Subcutaneous preadipocyte (primary cell): ENCODE measurements around the genes PLCD1, ACVR2B, EXOG and SCN5A.

GRCh38 chr3:38003732-38004777 is 13.5 kb downstream of the VILL start:
- CAGE, long polyA plus RNA = no peak

DNA sequence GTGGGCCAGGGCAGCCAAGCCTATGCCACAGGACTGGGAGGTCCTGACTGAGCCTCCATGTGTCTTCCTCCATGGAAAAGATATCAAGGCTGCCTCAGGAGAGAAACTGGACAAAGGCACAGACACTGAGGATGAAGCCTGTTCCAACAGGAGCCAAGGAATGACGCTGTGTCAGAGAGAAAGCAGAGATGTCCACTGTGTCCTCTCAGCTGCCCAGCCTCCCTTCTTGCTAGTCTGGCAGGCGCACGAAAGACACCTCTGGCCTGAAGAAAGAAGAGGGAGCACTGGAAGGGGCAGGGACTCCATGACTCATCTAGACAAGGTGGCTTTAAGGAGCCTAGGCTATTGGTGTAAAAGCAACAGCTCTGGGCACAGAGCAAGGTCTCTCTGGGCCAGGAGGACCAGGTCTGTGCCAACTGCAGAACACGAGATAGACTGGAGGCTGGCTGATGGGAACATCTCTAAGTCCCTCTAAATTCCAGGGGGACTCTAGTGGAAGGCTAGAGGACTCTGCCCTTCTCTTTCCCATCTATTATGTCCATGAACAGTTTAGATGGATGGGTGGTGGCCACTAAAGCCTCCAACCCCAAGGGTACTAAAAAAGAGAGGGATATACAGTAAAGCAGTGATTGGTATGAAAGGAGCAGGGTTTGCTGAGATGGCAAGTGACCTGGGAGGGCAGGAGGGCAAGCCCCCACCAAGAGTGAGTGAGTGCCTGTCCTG is 1.3 kb downstream of the PLCD1 start:
- CAGE, long polyA plus RNA = no peak

GRCh38 chr3:38029455-38030319 is at the start of gene PLCD1:
Gene PLCD1, minus strand, starts transcription at chr3:38029642.
- CAGE, long polyA plus RNA = no peak

DNA sequence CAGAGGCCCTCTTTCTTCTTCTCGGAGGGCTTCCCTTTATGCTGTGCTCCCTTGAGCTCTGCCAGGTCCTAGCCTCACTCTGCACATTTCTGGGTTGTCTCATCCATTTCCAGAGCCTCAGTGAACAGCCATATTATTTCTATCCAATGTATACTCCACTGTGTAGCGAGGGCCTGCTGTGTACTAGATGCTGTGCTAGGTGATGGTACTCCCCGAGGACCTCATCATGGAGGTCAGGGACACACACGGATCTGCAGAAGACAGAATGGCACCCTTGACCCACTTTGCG is 18.3 kb downstream of the ACAA1 start:
- CAGE, long polyA plus RNA = no peak

- CAGE, long polyA plus RNA = no peak
Observed at GRCh38 chr3:38189541-38190112, 24.3 kb downstream of the OXSR1 start.

- CAGE, long polyA plus RNA = no peak
Observed at GRCh38 chr3:38347398-38347878, 853 bp downstream of the XYLB start.

DNA sequence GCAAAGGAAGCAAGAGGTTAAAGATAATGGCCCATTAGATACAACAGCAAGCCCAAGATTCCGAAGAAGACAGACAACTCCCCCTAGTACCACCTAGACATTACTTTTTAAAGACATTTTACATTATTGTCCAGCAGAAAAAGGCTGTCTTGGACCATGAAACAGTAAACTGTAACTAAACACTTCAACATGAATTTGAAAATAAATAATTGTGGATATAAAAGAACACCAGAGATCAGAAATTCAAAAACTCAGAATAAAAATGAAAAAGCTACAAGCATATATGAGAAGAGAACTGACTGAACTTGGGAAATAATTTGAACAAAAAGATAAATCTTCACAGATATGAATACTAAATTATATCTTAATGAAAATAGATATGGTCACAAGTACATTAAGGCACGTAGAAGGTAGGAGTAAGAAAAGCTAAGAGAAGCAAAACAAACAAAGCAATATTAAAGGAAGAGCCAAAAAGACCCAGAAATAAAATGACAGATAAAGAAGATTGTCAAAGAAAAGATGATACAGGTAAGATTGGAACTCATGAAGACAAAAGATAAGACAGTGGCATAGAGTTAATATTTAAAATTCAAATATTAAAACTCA is 39.2 kb upstream of the ACVR2B start:
- CAGE, long polyA plus RNA = no peak

DNA sequence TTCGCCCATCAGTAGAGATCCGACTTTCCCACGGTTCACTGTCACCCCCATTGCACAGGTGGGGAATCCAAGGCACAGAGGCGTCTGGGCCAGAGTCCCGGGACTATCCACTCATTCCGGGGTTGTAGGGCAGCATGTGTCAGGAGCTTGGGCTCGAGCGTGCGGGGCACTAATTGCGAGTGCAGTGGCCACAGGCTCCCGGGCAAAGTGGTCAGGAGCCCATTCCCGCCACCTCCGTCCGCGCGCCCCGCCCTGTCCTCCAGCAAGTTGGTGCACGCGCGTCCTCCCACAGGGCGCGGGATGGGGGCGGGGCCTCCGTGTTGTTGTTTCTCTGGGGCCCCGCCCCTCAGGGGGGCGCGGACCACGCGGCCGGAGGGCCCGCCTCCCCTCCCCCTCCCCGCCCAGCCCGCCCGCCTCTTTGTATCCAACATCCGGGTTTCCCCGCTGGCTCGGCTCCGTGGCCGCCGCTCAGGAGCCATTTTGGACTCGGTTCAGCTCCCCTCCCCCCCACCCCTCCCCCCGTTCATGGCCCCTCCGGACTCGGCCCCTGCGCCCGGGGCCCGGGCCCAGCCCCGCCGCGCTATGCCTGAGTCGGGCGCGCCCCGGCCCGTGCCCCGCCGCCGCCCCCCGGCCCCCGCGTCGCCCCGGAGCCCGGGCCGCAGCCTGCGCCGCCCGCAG is at the start of gene ACVR2B:
TSS of gene ACVR2B (plus strand) at position 447 of the 678 bp plus-strand sequence.
- CAGE, long polyA plus RNA = no peak

- CAGE, long polyA plus RNA = no peak
Observed at GRCh38 chr3:38495939-38497134, at the start of gene EXOG. Gene EXOG, plus strand, starts transcription at chr3:38496340.

- CAGE, long polyA plus RNA = no peak
Observed at GRCh38 chr3:38533106-38533823, 37.1 kb downstream of the EXOG start.

DNA sequence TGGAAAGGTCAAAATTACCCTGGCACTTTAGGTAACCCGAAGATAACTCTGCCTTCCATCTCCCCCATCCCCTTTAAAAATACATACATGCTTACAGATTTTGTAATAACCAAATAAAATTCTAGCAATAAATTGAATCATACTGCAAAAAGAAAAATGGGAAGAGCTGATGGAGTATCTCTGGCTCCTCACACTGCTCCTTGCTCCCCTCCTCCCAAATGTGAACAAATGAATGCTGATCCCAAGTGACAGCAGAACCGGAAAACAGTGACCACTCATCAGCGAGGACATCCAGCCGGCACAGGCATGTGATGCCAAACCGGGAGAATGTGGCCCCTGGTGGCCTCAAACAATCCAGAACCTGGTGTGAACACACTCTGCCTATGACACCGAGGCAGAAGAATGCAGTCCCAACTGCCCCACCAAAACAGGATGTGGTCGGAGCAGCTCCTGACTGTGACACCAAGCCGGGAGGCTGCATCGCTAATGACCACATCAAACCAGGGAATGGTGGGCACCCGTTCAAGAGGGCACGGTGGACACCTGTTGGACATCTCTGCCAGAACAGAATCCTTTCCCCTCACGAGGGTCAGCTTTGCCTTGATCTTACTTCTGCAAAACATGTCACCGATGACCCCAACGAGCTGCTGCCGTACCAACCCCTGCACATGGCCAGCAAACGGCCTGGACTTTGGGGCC is 15.4 kb downstream of the SCN5A start:
- CAGE, long polyA plus RNA = no peak

DNA sequence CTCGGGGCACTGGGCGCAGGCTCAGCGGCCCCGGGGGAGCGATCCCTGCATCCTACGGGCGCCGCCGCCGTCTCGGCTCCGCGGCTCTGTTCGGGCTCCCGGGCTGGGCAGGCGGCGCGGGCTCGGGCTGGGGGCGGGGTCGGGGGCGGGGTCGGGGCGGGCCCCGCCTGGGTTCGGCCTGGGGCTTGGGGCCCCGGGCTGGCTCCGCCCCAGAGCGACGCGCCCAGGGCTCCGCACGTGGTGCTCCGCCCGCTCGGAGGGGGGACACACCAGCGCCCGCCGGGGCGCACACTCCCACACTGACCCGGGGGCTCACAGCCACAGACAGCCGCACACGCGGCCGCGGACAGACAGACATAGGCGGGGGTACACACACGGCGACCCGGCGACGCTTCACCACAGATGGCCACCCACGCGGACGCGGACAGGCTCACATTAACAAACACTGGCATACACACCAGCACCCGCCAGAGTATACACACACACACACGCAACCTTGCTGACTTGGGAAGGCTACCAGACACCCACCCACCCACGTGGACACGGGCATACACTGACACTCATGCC is at the start of gene SCN5A:
TSS of gene SCN5A (minus strand) at position 88 of the 567 bp plus-strand sequence.
- CAGE, long polyA plus RNA = no peak

- CAGE, long polyA plus RNA = no peak
Observed at GRCh38 chr3:39082408-39083595, 24.6 kb downstream of the GORASP1 start.

DNA sequence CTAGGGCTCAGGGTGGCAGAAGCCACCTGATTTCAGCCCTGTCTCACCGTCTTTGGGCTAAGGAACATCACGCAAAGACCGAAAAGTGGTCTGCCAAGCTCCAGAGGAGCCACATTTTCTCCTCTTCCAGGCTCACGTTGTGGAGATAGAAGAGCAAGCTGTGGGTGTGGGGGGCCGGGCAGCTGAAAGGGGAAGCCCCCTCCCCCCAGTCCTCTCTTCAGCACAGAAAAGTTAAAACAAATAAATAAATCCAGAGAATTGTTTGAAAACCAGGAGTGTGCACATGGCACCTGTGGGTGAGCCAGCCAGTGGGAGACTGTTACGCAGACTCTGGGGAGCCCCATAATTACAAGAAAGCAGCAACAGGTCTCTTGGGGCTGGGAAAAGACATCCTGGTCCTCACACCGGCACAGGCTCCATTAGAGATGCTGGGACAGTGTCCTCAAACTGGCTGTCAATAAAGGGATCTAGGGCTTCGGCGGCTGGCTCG is 10.7 kb downstream of the CSRNP1 start:
- CAGE, long polyA plus RNA = no peak

GRCh38 chr3:39146438-39147475 is 6.6 kb downstream of the CSRNP1 start:
- CAGE, long polyA plus RNA = no peak

GRCh38 chr3:39151187-39151302 is 2.3 kb downstream of the CSRNP1 start:
- CAGE, long polyA plus RNA = no peak

GRCh38 chr3:39155646-39155938 is 2.2 kb upstream of the CSRNP1 start:
- CAGE, long polyA plus RNA = no peak

DNA sequence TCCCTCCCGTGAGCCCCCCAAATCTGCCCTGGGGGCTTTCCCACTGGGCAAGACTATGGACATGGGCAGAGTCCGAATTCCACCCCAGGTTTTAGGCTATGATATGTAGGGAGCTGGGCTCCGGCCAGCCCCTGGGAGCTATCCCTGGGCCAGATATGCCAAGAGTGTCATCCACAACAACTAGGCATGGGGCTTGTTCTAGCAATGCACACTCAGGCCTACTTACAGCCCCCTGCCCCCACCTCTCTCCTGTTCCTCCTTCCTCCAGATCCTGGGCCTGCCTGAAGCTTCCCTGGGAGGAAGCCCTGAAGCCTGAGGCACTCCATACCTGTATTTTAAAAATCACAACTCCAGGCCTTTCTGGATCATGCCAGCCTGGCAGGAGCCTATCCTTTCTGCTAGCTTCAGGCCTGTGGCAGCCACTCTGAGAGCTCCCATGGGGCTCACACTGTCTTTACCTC is 550 bp downstream of the XIRP1 start:
- CAGE, long polyA plus RNA = no peak

- CAGE, long polyA plus RNA = no peak
Observed at GRCh38 chr3:39409324-39410058, 3.0 kb downstream of the RPSA start.

- CAGE, long polyA plus RNA = no peak
Observed at GRCh38 chr3:39415095-39415839, 8.7 kb downstream of the RPSA start.